ENCODE results near the genes ATP5MC1, IGF2BP1 and NGFR.

DNA sequence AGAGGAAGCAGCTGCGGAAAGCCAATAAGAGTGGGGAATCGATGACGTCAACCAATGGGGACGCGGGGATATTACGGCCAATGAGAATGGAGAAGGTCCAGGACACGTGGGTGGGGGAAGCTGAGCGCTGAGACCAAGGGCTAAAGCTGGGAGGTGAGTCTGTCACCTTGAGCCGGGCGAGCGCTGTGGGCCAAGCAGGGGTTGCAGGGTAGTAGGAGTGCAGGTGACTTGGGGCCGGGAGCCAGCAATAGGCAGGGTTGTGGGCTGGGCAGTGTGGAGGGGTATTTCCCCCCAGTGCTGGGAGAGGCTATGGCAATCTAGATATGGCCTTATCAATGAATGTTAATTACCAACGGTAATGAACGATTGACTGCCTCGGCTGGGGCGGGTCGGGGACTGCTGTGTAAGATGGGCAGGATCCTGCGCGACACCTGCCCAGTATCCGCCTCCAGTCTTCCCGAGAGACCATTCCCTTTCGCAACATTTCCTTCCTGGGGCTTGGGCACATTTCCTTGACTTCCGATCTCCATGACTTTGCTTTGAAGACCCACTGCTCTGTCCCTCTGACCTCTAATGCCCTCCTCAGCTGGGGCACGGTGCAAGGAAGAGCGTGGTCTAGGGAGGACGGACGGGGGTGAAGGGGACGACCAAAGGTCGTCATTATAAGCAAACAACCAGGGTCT lies at the start of gene ATP5MC1:
TSS of gene ATP5MC1 (plus strand) at position 100 of the 683 bp plus-strand sequence.
- PRO-cap, result unidirectional peak, plus-strand start at position 162 of the sequence

- PRO-cap, result bidirectional peak, plus-strand start at chr17:48908407, minus-strand start at chr17:48908302
These were observed 226 bp upstream of the UBE2Z start for GRCh38 chr17:48908015-48908347.

GRCh38 chr17:48912700-48913335 lies 4.6 kb downstream of the UBE2Z start:
- PRO-cap, result no peak

- PRO-cap, result no peak
These were observed 17.2 kb downstream of the SNF8 start for GRCh38 chr17:48927219-48928127.

- PRO-cap, result no peak
These were observed 14.4 kb downstream of the SNF8 start for GRCh38 chr17:48929817-48931013.

- PRO-cap, result no peak
These were observed 4.0 kb upstream of the GIP start for GRCh38 chr17:48972313-48972912.

GRCh38 chr17:48989877-48990984 lies 7.0 kb upstream of the IGF2BP1 start:
- PRO-cap, result no peak

GRCh38 chr17:48996836-48997693 lies at the start of gene IGF2BP1:
Gene IGF2BP1, plus strand, starts transcription at chr17:48997385.
- PRO-cap, result no peak

DNA sequence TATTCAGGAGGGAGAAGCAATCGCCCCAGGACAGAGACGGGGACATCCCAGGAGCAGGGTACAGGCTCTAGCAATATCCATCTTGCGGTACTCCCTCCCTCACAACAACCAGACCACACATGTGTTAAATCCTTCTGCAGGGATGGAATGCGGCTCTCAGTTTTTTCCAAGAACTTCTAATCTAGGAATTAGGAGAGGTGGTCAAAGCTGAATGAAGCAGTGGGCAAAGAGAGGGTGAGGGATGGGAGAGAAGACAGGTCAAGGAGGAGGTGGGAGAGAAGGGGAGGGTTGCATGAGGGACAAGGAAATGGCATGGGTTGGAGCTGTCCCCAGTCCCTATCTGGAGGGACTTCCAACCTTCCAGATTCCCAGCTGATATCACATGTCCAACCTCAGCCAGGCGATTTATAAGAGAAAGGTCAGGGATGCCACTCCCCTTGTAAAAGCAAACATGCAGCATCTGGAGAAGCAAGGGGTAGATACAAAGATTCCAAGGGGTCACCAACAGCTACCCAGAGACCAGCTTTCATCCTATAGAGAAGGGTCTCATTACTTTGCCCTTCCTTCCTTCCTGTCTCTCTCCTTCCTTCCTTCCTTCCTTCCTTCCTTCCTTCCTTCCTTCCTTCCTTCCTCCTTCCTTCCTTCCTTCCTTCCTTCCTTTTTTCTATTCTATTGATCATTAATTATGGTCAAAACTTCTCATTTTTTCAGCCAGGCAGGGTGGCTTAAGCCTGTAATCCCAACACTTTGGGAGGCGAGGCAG lies 2.7 kb downstream of the PHOSPHO1 start:
- PRO-cap, result no peak

DNA sequence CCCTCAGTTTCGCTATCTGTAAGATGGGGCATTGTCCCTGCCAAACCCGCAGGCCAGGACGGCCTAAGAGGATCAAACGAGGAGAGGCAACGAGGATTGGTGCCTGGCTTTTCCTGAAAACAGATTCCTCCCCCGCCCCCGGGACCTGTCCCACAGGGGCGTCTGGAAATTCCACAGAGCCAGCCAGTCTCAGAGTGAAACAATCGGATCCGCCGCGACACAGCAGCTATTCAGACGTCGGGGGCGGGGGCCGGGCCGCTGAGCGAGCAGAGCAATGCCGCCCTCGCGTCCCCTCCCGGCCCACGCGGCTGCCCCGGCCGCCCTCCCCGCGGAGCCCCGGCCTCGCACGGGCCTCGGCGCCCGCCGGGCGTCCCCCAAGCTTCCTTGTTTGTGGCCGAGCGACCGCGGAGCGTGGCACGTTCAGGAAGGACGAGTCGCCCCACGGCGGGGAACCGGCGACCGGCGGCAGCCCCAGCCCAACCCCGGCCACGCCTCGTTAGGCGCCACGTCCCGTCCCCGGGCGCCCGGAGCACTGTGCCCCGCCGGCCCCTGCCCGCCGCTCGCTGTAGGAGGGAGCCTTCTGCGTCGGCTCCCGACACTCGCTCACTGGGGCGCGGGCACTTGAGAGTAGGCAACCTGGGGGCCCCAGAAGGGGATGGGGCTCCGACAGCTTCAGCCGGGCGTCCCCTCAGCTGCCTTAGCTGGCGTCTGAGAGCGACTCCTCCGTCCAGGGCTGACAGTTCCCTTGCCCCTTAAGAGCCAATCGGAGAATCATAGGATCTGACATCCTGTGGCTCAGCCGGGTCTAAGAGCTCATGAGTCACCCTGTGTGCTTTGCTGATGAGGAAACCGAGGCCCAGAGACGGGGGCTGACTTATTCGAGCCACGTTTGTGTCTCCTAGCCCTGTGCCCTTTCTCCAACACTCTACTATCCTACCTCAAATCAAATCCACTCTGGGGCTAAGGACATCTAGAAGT lies 29.7 kb upstream of the PHOSPHO1 start:
- PRO-cap, result unidirectional peak, plus-strand start at position 233 of the sequence

- PRO-cap, result no peak
These were observed 63.6 kb downstream of the ZNF652 start for GRCh38 chr17:49298126-49299086.

DNA sequence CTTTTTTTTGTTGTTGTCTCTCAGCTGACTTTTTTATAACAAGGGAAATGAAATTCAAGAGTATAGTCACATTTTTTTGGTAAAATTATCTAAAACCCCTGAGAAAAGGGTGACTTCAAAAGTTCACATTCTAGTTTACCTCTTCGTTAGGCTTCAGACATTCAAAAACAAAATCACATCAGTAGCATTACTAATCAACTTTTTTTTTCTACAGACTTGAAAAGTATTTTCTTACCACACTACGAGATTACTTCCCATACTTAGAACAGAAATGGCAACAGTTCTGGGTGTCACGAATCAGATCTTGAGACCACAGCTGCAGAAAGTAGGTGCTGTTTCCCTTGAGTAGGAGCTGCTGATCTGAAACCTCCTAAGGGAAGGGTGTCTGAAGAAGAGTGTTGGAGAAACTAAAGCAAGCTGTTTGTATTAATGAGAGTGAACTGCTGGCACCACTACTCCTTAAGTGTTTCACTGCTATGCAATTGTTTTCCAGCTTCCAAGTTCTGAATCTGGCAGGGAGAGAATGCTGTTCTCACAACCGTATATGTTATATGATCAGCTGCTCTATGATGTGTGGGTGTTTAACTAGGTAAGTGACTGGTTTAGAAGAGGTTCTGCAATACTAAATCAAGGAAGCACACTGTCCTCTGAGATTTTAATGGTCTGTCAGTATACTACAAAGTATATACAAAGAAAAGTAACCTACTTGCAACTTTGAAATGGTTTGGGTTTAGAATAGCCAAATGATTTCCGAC lies 3.4 kb downstream of the ZNF652 start:
- PRO-cap, result no peak

DNA sequence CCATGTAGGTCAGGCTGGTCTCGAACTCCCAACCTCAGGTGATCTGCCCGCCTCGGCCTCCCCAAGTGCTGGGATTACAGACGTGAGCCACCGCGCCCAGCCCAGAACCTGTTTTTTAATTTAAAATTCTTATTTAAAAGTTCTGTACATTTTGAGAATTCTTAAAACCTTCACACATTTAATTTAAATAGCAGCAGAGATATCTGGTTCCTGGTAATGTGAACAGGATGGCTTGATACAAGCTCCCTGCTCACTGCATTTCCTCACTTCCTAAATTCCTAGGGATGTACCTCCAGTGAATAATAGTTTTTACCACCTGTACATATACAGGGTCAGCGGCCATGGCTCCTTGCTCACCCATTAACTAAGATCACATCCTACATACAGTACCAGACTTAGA lies 4.6 kb upstream of the ZNF652 start:
- PRO-cap, result no peak

DNA sequence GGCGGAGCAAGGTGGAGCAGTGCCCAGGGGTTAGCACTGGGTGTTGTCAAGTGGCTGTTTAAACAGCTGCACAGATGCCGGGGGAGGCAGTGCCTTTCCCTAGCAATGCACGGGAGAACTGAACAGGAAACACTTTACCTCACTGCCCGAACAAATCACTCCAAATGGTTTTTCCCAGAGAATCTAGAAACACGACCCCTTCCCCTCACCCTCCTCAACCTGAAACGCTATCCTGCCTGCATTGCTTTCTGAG lies 6.6 kb downstream of the PHB1 start:
- PRO-cap, result no peak

GRCh38 chr17:49495013-49495544 lies at the start of gene NGFR:
Gene NGFR, plus strand, starts transcription at chr17:49495293.
- PRO-cap, result bidirectional peak, plus-strand start at chr17:49495293, minus-strand start at chr17:49495177

DNA sequence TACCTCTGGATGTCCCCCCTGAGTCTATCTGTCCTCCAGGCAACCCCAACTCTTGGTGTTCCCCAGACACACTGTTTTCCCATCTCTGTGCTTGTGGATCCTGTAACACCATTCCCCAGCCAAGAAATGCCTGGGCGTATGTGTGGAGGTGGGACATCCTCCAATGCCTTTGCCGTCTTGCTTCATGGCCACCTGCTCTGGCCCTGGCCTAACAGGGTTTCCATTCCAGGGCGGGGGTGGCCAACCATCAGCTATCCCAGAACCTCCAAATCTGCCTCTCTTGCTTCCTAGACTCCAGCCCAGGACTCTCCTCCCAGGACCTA lies 8.4 kb downstream of the NGFR start:
- PRO-cap, result no peak

DNA sequence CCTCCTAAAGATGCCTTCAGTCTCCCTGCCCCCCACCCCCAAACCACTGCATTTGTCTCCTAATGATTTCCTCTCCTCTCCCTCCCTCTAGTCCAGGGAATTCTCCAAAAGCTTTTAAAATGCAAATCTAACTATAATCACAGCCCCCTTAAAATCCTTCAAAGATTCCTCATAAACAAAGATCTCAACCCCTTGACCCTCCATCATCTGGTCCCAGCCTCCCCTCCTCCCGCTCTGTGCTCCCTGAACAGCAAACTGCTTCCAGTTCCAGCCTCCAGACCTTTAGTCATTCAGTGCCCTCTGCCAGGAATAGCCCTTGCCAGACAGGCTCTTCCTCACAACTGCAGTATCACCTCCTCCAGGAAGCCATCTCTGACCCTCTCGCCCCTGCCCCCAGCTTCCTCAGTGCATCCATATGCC lies 2.3 kb upstream of the NXPH3 start:
- PRO-cap, result no peak

DNA sequence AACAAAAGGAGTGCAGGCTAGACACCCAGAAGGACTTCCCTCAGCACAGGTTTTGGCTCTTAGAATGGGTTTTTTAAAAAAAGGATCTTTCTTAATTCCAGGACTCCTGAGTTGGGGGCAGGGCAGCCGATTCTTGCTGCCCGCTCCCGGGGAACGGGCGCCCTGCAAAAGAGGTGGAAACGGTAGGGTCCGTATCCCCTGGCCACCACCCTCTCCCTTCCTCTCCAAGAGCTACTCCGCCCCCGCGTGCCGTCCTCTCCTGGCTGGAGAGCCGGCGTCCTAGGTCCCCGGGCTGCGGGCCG lies 419 bp upstream of the NXPH3 start:
- PRO-cap, result no peak

GRCh38 chr17:49659472-49659729 lies 18.5 kb downstream of the SPOP start:
- PRO-cap, result no peak

GRCh38 chr17:49715573-49716499 lies 8.1 kb upstream of the SLC35B1 start:
- PRO-cap, result no peak